SJCRH30 (cell line): ENCODE data around the genes ANAPC5 and KDM2B.

GRCh38 chr12:121233312-121234176 lies 23.6 kb downstream of the P2RX4 start:
- RAMPAGE, long total RNA = no peak

- RAMPAGE, long total RNA = no peak
Measured at GRCh38 chr12:121261672-121262416, 34.7 kb downstream of the CAMKK2 start.

DNA sequence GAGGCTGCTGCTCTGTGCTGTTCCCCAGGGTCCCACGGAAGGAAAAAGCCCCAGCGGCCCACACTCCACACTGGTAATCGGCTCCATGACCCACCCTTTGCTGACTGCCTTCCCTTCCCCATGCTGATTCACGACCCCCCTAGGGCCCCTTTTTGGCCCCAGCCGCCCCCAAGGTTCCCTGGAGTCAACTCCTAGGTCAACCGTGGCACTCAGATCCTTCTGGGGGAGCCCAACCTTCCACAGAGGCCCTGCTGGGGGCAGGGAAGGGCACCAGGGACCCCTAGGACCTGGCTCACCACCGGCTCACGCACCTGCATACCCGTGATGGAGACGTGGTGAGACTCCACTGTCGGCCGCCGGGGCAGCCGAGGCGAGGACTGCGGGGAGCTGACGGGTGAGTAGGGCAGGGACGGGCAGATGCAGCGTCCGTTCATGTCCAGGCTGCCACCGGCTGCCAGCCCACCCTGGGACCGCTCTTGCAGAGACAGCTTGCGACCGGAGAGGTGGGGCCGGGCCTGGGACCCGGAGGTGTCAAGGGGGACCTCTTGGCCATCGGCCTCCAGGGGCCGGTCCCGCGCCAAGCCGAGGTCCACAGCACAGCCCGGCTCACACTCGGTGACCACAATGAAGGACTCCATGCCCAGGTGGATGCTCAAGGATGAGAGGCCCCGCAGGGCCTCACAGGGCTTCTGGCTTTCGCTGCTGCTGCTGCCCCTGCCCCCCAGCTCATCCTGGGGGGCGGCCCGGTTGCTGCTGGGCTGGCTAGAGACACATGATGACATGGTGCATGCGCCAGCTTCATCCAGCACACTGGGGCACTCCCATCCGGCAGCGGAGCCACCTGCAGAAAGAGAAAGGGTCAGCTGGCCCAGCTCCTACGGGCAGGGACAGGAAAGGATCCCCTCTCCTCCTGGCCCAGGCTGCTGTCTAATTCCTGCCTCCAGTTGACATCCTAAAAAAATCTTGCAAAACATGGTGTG lies 22.5 kb downstream of the CAMKK2 start:
- RAMPAGE, long total RNA = no peak

DNA sequence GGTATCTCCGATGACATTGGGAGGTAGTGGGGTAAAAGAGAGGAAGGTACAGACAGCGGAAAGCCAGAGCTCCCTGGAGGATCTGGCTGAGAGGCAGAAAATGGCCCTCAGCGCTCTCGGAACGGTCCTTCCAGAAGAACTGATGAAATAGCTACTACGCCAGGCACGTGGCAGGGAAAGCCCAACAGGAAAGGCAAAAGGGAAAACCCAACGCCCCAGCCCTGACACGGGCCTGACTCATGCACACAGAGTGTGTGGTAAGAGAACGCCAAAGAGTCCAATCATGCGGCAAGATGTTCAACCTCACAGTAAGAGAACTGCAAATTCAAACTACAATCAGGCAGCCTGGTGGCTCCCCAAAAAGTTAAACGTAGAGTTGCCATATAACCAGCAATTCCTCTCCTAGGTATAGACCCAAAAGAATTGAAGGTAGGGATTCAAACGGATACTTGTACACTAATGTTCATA lies 19.5 kb downstream of the CAMKK2 start:
- RAMPAGE, long total RNA = no peak

GRCh38 chr12:121309601-121310091 lies 13.1 kb upstream of the CAMKK2 start:
- RAMPAGE, long total RNA = no peak

- RAMPAGE, long total RNA = no peak
Measured at GRCh38 chr12:121326946-121327840, 25.0 kb downstream of the ANAPC5 start.

- RAMPAGE, long total RNA = no peak
Measured at GRCh38 chr12:121351741-121352983, at the start of gene ANAPC5. ANAPC5 (minus strand) TSS chr12:121352411.

GRCh38 chr12:121429839-121430635 lies 30.1 kb downstream of the RNF34 start:
- RAMPAGE, long total RNA = no peak

- RAMPAGE, long total RNA = no peak
Measured at GRCh38 chr12:121490881-121491409, 89.9 kb downstream of the KDM2B start.

DNA sequence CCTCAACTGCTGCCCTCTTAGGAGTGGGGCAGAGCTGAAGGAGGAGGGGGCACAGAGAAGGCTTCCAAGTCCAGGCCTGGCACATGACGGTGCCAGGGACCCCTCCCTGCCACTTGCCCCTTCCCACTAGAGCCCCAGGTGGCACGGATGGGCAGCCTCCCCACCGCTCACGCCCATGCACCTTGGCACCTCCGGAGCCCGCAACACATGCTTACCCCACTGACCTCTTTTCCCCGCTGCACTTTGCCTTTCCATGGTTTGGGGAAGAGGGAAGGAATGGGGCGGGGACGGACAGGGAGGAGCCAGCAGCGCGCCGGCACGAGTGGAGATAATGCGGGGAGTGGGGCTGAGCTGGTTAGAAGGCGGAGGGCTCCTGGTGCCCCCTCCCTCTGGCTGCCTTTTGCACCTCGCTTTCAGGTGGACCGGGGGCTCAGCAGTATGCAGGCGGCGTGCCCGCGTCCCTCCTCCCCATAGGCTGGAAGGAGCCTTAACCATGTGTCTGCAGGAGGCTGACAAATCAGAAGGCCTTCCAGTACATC lies 45.0 kb downstream of the KDM2B start:
- RAMPAGE, long total RNA = no peak

GRCh38 chr12:121578198-121579430 lies 2.2 kb downstream of the KDM2B start:
- RAMPAGE, long total RNA = no peak

DNA sequence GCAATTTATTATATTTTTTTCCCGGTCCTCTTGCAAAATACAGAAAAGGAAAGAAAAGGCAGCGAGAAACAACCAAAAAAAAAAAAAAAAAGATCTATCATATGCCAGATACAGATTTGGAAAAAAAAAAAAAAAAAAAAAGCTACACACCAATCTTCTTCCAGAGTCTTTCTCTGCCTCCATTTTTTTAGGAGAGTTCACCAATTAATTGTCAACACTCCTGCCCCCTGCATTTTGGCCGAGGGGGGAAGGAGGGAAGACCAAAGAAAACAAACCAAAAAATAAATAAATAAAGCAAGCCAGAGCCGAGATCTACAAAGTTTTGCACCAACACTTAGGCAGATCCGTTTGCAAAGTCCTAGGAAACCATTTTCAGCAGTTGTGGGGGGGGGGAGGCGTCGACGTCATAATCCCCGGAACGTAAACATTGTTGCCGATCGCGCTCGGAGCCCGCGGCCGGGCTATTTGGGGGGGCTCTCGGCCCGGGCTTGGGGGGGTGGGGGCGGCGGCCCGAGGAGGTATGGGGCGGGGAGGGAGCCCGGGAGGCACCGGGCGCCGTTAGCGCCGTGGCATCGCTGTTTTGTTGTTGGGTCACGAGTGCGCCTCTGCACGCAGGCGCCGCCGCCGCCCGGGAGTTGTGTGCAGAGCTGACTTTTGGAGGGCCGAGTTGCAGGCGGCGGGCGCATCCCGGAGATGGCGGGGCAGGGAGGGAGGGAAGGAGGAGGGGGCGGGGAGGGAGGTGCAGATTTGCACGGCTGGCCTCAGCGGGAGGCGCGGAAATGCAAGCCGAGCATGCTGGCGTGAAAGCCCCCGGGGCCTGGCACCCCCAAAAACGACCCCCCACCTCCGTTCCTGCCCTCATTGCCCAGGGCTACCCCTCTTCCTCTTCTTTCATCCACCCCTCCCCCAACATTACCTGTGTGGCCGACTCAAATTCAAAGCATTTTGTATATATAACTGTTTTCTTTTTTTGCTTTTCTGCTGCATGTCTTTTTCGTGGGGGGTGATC lies 649 bp downstream of the KDM2B start:
- RAMPAGE, long total RNA = no peak

- RAMPAGE, long total RNA = no peak
Measured at GRCh38 chr12:121580879-121581475, at the start of gene KDM2B. KDM2B (minus strand) TSS chr12:121581023.

- RAMPAGE, long total RNA = no peak
Measured at GRCh38 chr12:121717022-121717542, 4.5 kb downstream of the TMEM120B start.

- RAMPAGE, long total RNA = no peak
Measured at GRCh38 chr12:121774533-121775379, 18.7 kb downstream of the RHOF start.

DNA sequence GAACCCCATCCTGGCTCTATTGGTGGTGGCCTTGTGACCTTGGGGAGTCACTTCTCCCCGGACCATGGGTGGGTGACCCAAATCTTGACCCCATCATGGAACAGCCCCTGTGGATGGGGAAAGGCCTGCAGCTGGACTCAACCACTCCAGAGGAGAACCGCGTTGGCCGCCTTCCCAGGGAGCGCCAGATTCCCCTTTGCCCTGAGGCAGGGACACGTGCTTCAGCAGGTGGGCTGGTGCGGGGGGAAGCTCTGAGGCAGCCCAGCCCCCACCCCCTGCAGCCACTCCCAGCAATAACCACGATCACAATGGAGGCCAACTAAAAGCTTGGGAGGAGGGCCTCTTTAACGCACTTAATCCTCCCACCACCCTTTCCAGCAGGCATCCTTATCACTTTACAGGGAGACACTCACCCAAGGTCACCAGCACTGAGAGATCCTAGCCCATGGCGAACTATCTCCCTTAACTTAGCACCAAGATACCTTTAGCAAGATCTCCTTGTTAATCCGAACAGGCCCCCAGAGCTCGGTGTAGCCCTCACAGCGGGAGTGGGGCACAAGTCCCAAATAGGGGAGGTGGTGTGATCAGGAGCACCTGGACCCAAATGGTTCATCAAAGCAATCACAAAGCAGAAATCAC lies 4.8 kb upstream of the RHOF start:
- RAMPAGE, long total RNA = no peak

DNA sequence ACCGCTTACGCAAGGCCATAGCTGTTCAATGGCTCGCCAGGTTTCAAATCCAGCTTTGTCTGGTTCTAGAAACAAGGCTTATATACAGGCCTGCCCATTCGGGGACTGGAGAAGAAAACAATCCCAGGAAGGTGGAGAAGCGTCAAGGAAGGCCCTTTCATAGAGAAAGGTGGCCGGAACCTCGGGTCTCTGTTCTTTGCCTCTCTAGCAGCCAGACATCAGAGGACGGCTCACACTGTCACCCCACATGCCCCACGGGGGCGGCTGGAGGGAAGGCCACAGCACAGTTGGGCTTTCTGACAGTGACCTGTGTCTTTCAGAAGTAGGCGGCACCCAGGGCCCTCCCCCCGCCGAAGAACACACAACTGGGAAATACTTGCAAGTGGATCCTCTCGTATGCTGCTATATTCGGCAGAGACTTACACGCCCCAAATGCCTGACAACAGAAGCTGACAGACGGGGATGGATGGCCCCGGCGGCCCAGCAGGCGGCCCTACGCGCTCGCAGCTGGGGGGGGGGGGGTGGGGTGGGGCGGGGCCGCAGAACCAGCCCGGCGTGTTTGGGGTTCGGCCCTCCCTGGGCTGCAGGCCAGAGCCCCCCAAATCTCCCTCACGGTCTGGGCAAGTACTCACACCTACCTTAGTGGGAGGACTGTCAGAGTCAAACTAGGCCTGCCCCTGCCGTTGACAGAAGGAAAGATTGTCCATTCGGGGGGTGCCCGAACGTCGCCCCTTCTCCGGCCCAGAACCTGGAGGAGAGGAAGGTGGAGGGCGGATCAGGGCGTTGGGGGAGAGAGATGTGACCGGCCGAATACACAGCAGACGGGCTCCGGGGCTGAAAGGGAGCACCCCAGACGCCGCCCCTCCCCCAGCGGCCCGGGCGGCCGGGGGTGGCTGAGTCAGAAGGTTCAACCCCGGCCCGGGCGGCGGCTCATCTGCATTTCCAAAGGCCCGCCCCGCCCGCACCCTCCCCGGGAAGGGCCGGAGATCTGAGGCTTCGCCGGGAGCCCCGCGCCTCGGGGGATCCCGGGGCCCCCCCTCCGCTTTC lies 4.3 kb upstream of the SETD1B start:
- RAMPAGE, long total RNA = no peak

GRCh38 chr12:121816879-121818090 lies 13.5 kb downstream of the SETD1B start:
- RAMPAGE, long total RNA = no peak

DNA sequence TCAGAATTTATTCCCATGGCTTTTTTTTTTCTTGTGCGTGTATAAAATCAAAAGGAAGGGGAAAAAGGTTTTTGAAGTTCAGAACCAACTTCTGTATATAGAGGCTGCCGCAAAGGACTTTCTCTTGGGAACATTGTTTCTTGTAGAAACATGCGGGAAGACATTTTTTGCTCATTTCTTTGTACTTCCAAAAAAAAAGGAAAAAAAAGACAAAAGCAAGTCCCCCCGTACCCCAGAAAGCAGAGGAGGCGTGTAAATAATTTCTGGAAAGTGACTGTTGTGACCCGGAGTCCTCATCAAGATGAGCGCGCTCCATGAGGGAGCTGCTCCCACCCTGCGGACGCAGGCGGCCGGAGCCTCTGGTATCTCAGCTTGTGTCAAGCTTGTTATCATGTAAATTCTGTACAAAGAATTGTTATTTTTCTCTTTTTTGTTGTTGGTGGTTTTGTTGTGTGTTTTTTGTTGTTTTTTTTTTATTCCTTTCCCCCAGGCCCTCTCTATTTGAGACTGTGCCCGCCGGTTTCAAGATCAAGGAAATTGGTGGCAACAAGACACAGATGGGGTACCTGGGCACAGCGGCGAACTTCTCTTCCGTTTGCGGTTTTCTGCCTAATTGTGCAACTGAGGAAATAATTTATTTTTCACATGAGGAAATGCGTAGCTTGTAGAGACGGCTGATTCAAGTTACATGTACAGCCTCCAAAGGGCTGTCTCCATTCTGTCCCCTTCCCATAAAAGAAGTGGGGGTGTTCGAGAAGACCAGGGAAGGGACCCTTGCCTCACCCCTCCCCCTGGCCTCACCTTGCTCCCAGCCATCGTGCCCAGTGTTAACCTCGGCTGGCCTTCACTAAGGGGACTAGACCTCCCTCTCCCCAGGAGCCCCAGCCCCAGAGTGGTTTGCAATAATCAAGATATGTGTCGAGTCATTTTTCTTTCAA lies 27.0 kb downstream of the HPD start:
- RAMPAGE, long total RNA = no peak

GRCh38 chr12:121860142-121860841 lies 1.6 kb upstream of the HPD start:
- RAMPAGE, long total RNA = no peak